Measurements from ENCODE around the genes ZNF385B and PDE1A.

DNA sequence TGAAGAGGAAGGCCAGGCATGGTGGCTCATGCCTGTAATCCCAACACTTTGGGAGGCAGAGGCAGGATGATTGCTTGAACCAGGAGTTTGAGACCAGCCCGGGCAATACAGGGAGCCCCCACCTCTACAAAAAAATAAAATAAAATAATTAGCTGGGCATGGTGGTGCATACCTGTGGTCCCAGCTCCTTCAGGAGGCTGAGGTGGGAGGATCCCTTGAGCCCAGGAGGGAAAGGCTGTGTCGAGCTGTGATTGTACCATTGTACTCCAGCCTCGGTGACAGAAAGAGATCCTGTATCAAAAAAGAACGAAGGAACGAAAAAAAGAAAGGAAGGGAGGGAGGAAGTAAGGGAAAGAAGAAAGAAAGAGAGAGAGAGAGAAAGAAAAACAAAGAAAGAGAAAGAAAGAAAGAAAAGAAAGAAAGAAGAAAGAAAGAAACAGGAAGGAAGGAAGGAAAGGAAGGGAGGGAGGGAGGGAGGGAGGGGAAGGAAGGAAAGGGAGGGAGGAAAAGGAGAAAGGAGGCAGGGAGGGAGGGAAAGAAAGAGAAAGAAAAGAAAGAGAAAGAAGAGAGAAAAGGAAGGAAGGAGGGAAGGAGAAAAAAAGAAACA is 72.0 kb downstream of the PRKRA start:
- PRO-cap: no peak
- RAMPAGE, long total RNA, 2 experiments: no peak in any of the 2 experiments

GRCh38 chr2:178481608-178481825 is 1.3 kb downstream of the PLEKHA3 start:
- PRO-cap: no peak
- RAMPAGE, long total RNA, 2 experiments: no peak in any of the 2 experiments

GRCh38 chr2:178493887-178494675 is 13.8 kb downstream of the PLEKHA3 start:
- PRO-cap: no peak
- RAMPAGE, long total RNA, 2 experiments: no peak in any of the 2 experiments

- PRO-cap: no peak
- RAMPAGE, long total RNA, 2 experiments: no peak in any of the 2 experiments
Measured at GRCh38 chr2:178514559-178515061, 34.4 kb downstream of the PLEKHA3 start.

DNA sequence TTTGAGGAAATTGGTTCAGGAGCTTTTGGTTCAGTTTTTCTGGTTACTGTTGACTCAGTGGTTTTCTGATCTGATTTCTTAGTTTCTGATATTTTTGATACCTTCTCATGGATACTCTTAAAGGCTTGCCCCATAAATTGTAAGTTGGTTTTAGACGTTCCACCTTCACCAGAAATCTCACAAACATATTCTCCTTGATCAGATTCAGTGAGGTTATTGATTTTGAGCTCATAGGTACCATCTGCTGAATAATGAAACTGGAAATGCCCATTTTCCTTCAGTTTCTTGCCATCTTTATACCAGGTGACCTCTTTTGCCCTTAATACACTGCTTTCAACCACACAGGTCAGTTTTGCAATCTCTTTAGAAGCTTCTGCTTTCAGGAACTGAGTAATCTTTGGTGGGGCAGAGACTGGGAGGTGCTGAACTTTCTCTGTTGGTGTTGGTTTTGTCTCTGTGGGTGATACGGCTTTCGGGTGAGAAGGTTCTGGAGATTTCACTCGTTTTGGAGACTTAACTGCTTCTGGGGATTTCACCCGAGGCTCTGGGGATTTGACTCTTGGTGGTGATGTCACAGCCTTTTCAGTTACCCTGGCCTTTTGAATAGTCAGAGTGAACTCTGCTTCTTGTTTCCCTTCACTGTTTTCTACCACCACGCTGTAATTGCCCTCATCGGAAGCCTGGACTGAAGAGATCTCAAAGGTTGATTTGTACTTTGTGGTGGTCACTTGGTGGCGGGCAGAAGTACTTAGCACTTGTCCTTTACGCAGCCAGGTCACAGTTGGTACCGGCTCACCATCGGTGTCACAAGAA is 50.3 kb downstream of the PLEKHA3 start:
- PRO-cap: no peak
- RAMPAGE, long total RNA, 2 experiments: no peak in any of the 2 experiments

- PRO-cap: no peak
- RAMPAGE, long total RNA, 2 experiments: no peak in any of the 2 experiments
Measured at GRCh38 chr2:178563059-178563786, 83.0 kb downstream of the PLEKHA3 start.

DNA sequence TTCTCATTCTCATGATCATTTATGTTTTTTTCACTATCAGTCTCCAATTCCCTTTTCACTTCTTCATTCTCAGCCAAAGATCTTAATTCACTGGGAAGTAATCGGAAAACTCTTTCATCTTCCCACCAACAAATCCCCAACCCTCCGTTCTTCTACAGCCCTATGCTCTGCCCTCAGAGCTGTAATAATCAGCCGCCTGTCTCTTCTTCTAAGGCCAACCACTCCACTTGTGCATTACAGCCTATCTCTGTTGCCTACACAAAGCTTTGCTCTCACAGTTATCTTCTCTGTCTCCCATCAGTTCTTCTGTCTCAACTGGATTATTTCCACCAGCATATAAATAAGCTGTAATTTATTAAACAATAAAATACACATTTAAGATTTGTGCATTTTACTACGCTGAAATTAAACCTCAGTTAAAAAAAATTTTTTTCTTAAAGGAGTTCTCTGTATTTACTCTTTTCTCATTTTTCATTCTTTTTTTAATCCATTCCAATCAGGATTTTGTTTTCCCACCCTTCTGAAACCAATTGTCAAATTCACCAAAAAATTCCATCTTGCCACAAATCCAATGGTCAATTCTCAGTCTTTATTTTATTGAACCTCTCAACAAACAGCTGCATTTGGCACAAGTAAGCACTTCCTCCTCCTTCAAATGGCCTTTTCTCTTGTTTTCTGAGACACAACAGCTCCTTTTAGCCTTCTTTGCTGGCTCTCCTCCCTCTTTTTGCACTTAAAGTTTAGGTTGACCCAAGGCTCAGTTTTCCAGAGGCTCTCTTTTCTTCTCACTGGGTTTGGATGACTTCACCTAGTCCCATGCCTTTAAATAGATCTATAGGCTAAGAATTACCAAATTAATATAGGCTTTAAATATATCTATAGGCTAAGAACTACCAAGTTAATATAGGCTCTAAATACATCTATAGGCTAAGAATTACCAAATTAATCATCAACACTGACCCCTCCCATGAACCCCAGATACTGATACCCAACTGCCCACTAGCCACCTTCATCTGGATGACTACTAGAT is 76.1 kb upstream of the CCDC141 start:
- PRO-cap: no peak
- RAMPAGE, long total RNA, 2 experiments: no peak in any of the 2 experiments

- PRO-cap: no peak
- RAMPAGE, long total RNA, 2 experiments: no peak in any of the 2 experiments
Measured at GRCh38 chr2:179227672-179228256, 36.9 kb downstream of the SESTD1 start.

GRCh38 chr2:179238957-179239553 is 25.6 kb downstream of the SESTD1 start:
- PRO-cap: no peak
- RAMPAGE, long total RNA, 2 experiments: no peak in any of the 2 experiments

- PRO-cap: unidirectional peak, minus-strand start at chr2:179861346
- RAMPAGE, long total RNA, 2 experiments: no peak in any of the 2 experiments
Measured at GRCh38 chr2:179860719-179861725, at the start of gene ZNF385B. Gene ZNF385B (minus strand): TSS chr2:179861612.

GRCh38 chr2:181013080-181014120 is 33.0 kb downstream of the UBE2E3 start:
- PRO-cap: no peak
- RAMPAGE, long total RNA, 2 experiments: no peak in any of the 2 experiments

GRCh38 chr2:181395080-181395472 is 62.1 kb upstream of the ITGA4 start:
- PRO-cap: no peak
- RAMPAGE, long total RNA, 2 experiments: no peak in any of the 2 experiments

- PRO-cap: no peak
- RAMPAGE, long total RNA, 2 experiments: no peak in any of the 2 experiments
Measured at GRCh38 chr2:181466995-181467728, 10.0 kb downstream of the ITGA4 start.

GRCh38 chr2:181929425-181930490 is 38.2 kb downstream of the ITPRID2 start:
- PRO-cap: no peak
- RAMPAGE, long total RNA, 2 experiments: no peak in any of the 2 experiments

DNA sequence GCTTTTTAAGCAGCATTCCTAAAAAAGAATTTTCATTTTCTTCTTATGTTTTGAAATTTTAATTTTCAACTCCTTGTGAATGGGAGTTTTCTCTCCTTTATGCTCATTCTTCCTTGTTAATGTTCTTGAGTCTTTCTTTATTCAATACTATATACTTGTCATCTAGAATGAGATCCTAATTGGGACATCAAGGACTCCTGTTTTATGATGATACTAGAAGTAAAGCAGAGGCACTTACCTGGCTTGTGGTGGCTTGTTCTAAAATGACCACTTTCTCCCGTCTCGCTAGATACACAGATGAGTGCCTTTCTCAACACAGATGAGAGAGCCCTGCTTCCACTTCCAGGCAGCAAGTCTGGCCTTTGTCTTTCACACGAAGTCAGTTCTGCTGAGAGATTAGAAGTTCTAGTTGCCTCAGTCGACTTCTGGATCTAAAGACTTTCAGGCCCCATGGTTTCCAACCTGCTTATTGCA is 70.2 kb downstream of the PPP1R1C start:
- PRO-cap: no peak
- RAMPAGE, long total RNA, 2 experiments: no peak in any of the 2 experiments

DNA sequence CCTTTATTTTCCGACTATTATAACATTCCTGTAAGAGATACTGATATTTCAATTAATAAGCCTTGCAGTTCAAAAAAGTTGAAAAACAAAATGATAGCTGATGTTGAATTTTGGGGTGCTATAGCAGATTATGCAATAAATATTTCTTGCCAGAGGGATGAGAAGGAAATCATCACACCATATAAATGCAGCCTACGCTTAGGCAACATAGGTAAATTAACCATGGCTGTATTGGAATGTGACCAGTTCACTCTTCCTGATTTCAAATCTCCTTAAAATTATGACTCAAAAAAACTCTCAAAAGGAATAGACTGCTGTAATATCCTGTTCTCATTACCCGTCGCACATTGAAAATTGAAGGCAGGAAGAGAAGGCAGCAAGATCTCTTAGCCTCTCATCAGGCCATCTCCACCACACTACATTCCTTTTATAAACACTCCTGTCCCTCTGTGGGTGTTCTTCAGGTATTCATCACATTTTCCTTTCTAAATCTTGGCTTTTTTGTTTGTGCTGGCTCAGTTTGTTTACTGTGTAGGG is 83.1 kb downstream of the PPP1R1C start:
- PRO-cap: no peak
- RAMPAGE, long total RNA, 2 experiments: no peak in any of the 2 experiments

GRCh38 chr2:182426356-182427524 is at the start of gene PDE1A:
Gene PDE1A (minus strand): TSS chr2:182427036.
- PRO-cap: unidirectional peak, minus-strand start at chr2:182427031
- RAMPAGE, long total RNA, 2 experiments: start-site peak on the minus strand in 2 of 2 experiments, at chr2:182426981-182427050 at its widest, 39 to 46 reads per replicate

DNA sequence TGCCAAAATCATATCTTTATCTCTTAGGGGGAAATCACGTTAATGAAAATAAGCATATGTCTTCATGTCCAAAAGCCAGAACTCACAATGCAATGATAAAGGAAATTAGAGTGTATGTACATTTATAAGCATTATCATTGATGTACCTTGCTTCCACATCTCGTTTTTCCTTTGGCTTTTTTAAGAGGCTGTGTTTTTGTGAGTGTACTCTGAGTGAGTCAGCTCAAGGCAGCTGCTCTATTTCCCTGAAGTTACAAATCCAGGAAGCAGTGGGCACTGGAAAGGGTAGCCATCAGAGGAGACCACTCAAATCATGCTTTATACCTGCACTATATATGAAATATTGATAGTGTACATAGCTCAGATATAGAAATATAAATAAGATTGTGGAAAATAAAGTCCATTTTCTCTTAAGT is 116.0 kb upstream of the PDE1A start:
- PRO-cap: no peak
- RAMPAGE, long total RNA, 2 experiments: no peak in any of the 2 experiments

DNA sequence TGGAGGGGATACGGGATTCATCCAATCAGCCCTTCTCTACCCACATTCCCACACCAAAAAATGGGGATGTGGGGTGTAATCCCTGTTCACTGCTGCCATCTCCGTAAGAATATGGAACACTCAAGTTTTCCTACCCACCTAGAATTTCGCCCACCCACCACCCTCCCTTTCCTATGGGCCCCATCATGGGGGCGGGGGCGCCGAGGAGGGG is 869 bp downstream of the NCKAP1 start:
- PRO-cap: no peak
- RAMPAGE, long total RNA, 2 experiments: no peak in any of the 2 experiments

DNA sequence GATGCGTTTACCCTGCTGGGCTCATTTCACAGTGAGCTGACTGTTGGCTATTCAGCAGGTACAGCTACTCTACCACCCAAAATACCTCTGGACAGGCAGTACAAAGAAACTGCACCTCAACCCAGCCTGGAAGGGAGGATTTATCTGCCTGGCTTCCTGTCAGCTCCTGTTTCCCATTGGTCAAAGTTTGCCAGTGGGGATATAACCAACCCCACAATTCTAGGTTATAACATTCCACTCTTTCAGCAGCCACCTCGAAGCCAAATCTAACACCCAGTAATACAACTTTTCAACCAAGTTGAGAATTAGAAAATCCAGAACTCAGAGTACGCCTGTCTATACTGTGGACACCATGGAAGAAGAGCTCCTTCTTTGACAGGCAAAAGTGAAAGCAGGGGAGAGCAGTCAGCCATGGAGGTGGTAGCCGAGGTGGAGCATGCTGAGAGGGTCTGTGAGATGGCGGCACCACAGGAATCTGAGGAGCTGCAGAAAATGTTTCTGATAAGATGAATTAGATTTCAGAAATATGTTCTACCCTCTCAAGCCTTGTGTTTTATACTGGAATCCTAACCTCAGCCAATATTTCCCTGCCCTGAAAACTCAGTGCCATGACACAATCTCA is 10.8 kb downstream of the DUSP19 start:
- PRO-cap: no peak
- RAMPAGE, long total RNA, 2 experiments: no peak in any of the 2 experiments

Measured in breast epithelium (tissue), 2 donors.